Esophagus squamous epithelium (tissue), 4 donors: ENCODE measurements around the gene CHIC2.

- PRO-cap, result bidirectional peak, plus-strand start at chr4:53593132, minus-strand start at chr4:53592820
- RAMPAGE, long total RNA, 4 experiments, result no peak in any of the 4 experiments
Observed at GRCh38 chr4:53592680-53593407, 1.6 kb upstream of the LNX1 start.

- PRO-cap, result bidirectional peak, plus-strand start at chr4:53651363, minus-strand start at chr4:53651251
- RAMPAGE, long total RNA, 4 experiments, result no peak in any of the 4 experiments
Observed at GRCh38 chr4:53651058-53651703, 59.9 kb upstream of the LNX1 start.

GRCh38 chr4:53676369-53676851, 85.1 kb upstream of the LNX1 start:
- PRO-cap, result no peak
- RAMPAGE, long total RNA, 4 experiments, result no peak in any of the 4 experiments

DNA sequence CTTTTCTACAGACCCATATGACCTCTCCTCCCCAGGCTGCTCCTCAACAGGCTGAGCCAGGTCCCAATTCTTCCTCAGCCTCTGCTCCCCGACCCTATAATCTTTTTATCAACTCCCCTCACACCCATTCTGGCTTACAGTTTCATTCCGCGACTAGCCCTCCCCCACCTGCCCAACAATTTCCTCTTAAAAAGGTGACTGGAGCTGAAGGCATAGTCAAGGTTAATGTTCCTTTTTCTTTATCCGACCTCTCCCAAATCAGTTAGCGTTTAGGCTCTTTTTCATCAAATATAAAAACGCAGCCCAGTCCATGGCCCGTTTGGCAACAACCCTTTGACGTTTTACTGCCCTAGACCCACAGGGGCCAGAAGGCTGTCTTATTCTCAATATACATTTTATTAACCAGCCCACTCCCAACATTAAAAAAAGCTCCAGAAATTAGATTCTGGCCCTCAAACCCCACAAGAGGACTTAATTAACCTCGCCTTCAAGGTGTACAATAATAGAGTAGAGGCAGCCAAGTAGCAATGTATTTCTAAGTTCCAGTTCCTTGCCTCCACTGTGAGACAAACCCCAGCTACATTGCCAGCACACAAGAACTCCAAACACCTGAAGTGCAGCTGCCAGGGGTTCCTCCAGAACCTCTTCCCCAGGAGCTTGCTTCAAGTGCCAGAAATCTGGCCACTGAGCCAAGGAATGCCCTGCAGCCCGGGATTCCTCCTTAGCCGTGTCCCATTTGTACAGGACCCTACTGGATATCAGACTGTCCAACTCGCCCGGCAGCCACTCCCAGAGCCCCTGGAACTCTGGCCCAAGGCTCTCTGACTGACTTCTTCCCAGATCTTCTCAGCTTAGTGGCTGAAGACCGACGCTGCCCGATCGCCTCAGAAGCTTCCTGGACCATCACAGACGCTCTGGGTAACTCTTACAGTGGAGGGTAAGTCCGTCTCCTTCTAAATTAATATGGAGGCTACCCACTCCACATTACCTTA, 42.7 kb downstream of the CHIC2 start:
- PRO-cap, result no peak
- RAMPAGE, long total RNA, 4 experiments, result no peak in any of the 4 experiments

GRCh38 chr4:54064223-54065029, at the start of gene CHIC2:
Gene CHIC2, minus strand, starts transcription at chr4:54064605.
- PRO-cap, result bidirectional peak, plus-strand start at chr4:54064711, minus-strand start at chr4:54064597; bidirectional peak, plus-strand start at chr4:54064771, minus-strand start at chr4:54064847
- RAMPAGE, long total RNA, 4 experiments, result start-site peak on the minus strand in 2 of 4 experiments, at chr4:54064513-54064638 at its widest, 61 to 724 reads per replicate

- PRO-cap, result no peak
- RAMPAGE, long total RNA, 4 experiments, result no peak in any of the 4 experiments
Observed at GRCh38 chr4:54065030-54065201, 511 bp upstream of the CHIC2 start.

DNA sequence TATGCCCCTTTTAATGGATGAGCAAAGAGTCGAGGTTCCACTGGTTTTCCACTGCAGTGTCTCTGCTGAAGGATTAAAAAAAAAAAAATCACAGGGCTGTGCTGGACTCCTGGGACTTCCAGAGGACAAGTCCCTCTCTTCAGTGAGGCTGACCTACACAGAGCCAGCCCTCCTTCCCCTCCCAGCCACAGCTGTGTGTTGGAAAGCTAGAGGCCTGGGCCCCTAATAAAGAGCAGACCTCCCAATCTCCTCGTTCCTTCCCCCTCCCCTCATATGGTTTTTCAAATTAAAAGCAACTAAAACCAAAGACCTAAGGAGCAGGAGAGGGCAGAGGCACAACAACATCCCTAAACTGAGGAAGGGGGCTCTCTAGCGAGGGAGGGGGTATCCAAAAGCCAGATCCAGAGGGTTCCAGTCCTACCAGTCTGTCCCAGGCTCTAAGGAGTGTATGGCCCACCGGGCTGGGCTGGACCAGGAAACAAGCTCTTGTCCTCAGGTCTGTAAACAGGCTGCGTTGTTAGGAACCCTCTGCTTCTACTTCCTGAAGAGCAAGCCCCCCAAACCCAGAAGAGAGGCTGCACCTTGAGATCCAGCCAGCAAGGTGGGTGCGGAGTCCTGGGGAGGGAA, 4.0 kb upstream of the PDGFRA start:
- PRO-cap, result no peak
- RAMPAGE, long total RNA, 4 experiments, result no peak in any of the 4 experiments

GRCh38 chr4:54227319-54227882, 1.7 kb upstream of the PDGFRA start:
- PRO-cap, result bidirectional peak, plus-strand start at chr4:54227786, minus-strand start at chr4:54227602
- RAMPAGE, long total RNA, 4 experiments, result no peak in any of the 4 experiments

DNA sequence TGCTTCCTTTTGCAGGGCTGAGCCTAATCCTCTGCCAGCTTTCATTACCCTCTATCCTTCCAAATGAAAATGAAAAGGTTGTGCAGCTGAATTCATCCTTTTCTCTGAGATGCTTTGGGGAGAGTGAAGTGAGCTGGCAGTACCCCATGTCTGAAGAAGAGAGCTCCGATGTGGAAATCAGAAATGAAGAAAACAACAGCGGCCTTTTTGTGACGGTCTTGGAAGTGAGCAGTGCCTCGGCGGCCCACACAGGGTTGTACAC, 31.9 kb downstream of the PDGFRA start:
- PRO-cap, result no peak
- RAMPAGE, long total RNA, 4 experiments, result no peak in any of the 4 experiments

GRCh38 chr4:54439612-54440440, 210.7 kb downstream of the PDGFRA start:
- PRO-cap, result bidirectional peak, plus-strand start at chr4:54440189, minus-strand start at chr4:54440038
- RAMPAGE, long total RNA, 4 experiments, result no peak in any of the 4 experiments

DNA sequence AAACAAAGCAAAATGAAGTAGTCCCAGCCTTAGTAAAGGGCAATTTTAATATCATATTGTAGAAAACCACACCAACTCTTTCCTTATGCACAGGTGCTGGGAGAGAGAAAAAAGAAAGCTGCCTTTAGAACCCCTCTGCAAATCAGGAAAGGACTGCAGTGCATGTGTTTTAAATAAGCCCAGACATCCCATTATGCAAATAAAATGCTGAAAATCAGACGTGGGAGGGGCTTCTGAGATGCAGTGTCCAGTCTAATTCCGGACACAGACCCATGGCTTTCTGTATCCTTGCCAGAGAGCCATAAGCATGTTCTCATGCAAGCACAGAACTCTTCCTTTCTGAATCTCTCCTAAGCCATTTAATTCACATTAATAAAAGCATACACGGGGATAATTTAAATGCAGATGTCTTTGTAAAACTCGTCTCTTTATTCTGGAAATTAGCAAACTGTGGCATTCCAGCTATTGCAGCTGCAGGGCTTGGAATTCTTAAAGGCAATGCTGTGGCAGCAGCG, 38.4 kb downstream of the KDR start:
- PRO-cap, result no peak
- RAMPAGE, long total RNA, 4 experiments, result no peak in any of the 4 experiments

DNA sequence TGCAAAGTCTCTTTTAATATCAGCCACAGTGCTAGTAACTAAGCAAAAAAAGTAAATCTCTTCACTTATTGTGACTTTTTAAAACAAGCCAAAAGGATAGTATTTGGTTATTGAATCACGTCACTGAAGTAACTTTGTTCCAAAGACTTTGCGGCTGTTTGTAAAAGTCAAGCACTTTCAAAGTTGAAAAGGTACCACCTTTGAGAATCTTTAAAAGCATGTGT, 84.9 kb upstream of the SRD5A3 start:
- PRO-cap, result no peak
- RAMPAGE, long total RNA, 4 experiments, result no peak in any of the 4 experiments

GRCh38 chr4:55406978-55407450, 11.3 kb downstream of the TMEM165 start:
- PRO-cap, result no peak
- RAMPAGE, long total RNA, 4 experiments, result no peak in any of the 4 experiments

- PRO-cap, result bidirectional peak, plus-strand start at chr4:55553691, minus-strand start at chr4:55553528
- RAMPAGE, long total RNA, 4 experiments, result no peak in any of the 4 experiments
Observed at GRCh38 chr4:55553470-55554025, 6.8 kb upstream of the CLOCK start.

GRCh38 chr4:55947272-55948361, 1.1 kb upstream of the CEP135 start:
- PRO-cap, result no peak
- RAMPAGE, long total RNA, 4 experiments, result start-site peak on the minus strand in 1 of 4 experiments, at chr4:55947922-55947970 at its widest, 5 reads per replicate

DNA sequence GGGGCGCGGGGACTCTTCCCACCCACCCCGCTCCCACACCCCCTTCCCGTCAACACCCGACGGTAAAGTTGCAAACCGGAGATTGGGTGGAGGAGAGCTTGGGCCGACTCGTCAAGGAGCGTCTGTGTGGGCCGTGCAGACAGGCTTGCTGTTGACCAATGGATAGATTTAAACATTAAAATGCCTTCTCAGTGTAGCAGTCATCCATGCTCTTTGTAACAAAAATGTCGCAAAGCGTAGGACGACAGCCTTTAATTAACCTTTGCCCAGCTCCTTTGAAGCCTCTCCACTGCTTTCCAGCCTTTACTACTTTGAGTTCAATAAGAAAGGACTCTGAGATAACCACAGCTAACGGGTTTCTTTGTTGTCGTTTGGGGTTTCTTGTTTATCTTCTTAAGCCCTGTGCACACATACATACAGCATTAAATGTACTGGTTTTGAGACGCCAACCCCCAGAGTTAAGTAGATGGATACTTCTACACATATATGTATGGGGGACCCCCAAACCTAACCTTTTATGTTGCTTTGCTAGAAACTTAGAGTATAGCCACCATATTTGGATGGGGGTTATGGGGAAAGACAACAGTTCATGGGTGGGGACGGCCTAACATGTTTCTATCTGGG, 579 bp downstream of the CEP135 start:
- PRO-cap, result bidirectional peak, plus-strand start at position 73 of the sequence, minus-strand start outside the sequence
- RAMPAGE, long total RNA, 4 experiments, result no peak in any of the 4 experiments

GRCh38 chr4:56241355-56241858, 145.9 kb downstream of the AASDH start:
- PRO-cap, result no peak
- RAMPAGE, long total RNA, 4 experiments, result no peak in any of the 4 experiments

GRCh38 chr4:56271861-56272586, 115.3 kb downstream of the AASDH start:
- PRO-cap, result no peak
- RAMPAGE, long total RNA, 4 experiments, result no peak in any of the 4 experiments

- PRO-cap, result no peak
- RAMPAGE, long total RNA, 4 experiments, result no peak in any of the 4 experiments
Observed at GRCh38 chr4:56296475-56296942, 90.8 kb downstream of the AASDH start.

- PRO-cap, result no peak
- RAMPAGE, long total RNA, 4 experiments, result no peak in any of the 4 experiments
Observed at GRCh38 chr4:56313978-56314562, 73.2 kb downstream of the AASDH start.